Epithelial cell of prostate (primary cell): ENCODE results near the genes RPL13A and PRRG2.

DNA sequence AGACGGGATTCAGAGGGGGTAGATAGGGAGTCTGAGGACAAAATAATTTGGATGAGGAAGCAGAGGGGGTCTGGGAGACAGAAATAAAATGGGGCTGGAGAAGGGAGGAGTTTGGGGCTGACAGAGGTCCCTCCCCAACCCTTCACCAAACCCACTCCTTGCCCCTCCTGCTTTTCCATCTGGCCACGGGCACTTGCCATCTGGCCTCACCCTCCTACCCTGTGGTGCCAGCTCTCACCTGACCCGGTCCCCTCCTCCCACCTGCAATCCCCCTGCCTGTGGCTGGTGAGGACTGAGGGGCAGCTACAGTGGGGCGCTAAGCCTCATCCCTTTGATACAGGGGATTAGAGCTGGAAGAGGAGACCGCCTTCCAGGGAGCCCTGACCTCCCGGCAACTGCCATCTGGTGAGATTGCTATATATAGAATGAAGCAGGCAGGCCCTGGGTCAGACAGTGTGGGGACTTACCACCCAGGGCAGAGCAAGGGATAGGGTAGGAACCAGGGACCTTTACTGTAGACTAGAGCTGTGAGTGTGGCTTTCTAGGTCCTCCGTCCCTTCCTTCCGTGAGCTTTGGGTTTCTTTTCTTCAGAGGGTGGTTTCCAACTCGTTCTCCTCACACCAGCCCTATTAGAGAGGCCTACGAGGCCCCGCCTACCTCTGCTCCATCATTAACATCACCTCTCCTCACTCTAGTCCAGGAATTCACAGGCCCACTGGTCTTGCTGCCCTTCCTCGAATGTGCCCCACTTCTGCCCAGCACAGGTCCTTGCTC, 7.6 kb downstream of the KASH5 start:
- RRBS, result no CpG with 5 or more reads among the region's 12 CpGs

GRCh38 chr19:49409649-49410138, 13.5 kb downstream of the PTH2 start:
- RRBS, result no CpG with 5 or more reads among the region's 4 CpGs

DNA sequence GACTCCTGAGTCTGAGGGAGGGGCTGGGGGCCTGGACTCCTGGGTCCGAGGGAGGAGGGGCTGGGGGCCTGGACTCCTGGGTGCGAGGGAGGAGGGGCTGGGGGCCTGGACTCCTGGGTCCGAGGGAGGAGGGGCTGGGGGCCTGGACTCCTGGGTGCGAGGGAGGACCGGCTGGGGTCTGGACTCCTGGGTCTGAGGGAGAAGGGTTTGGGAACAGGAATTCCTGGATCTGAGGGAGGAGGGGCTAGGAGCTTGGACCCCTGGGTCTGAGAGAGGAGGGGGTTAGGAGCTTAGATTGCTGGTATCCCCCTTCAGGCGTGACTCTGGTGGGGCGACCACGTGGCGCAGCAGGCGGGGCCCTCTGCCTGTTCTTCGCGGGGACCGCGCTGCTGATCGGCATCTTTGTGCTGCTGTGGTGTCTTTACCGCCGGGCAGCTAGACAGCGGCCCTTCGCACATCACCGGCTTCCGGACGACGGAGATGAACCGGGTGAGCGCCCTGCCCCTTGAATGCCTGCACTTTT, 2.5 kb downstream of the GFY start:
- RRBS, result 2% methylated on average over 2 of the region's 25 CpGs

GRCh38 chr19:49443368-49444170, 2.2 kb upstream of the SLC17A7 start:
- RRBS, result no CpG with 5 or more reads among the region's 47 CpGs

DNA sequence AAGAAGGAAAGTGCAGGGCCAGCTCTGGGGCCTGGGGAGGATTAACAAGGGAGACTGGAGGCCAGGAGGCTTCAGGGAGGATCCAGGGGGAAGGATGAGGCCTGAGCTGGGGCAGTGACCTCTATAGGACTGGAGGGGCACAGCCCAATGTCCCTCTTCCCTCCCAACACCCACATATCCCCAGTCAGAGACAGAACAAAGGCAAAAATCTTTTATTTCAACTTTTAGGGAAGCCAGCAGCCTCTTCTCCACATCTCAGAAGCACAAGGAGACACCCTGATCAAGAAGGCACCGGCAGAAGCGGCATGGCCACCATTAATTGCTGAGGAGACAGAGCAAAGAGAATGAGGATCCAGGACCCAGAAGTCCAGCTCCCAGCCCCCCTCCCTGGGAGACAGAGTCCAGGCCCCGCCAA, 4.8 kb upstream of the SLC17A7 start:
- RRBS, result no CpG with 5 or more reads among the region's 3 CpGs

DNA sequence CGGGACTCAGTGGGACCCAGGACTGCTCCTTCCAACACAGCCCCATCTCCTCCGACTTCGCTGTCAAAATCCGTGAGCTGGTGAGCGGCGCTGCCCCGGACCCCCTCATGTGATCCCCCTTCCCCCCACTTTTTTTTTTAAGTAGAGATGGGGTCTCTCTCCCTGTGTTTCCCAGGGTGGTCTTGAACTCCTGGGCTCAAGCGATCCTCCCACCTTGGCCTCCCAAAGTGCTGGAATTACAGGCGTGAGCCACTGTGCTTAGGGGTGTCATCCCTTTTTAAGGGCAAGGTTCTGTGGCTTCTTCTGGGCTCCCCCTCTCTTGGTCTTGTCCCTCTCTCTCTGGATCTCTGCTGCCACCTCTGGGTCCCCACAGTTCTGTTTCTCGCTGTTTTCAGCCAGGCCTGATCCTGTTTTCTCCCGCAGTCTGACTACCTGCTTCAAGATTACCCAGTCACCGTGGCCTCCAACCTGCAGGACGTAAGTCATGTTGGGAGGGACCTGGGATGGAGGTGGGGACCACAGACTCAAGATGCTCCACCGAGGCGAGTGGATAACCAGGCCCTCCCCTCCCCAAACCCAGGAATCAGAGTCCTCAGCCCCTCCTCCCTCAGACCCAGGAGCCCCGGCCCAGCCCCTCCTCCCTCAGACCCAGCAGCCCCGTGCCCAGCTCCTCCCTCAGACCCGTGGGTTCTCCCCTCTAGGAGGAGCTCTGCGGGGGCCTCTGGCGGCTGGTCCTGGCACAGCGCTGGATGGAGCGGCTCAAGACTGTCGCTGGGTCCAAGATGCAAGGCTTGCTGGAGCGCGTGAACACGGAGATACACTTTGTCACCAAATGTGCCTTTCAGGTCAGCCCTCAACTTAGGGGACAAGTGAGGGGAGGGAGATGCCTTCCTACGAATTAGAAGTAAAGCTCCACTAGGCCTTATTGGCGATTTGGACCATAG, 2.0 kb downstream of the FLT3LG start:
- RRBS, result no CpG with 5 or more reads among the region's 28 CpGs

- RRBS, result 86% methylated on average over 2 of the region's 66 CpGs
Observed at GRCh38 chr19:49486904-49487811, at the start of gene RPL13A. RPL13A (plus strand) TSS chr19:49487608.

- RRBS, result no CpG with 5 or more reads among the region's 5 CpGs
Observed at GRCh38 chr19:49515680-49516255, 3.3 kb downstream of the FCGRT start.

GRCh38 chr19:49520403-49521067, 7.3 kb upstream of the RCN3 start:
- RRBS, result no CpG with 5 or more reads among the region's 11 CpGs

DNA sequence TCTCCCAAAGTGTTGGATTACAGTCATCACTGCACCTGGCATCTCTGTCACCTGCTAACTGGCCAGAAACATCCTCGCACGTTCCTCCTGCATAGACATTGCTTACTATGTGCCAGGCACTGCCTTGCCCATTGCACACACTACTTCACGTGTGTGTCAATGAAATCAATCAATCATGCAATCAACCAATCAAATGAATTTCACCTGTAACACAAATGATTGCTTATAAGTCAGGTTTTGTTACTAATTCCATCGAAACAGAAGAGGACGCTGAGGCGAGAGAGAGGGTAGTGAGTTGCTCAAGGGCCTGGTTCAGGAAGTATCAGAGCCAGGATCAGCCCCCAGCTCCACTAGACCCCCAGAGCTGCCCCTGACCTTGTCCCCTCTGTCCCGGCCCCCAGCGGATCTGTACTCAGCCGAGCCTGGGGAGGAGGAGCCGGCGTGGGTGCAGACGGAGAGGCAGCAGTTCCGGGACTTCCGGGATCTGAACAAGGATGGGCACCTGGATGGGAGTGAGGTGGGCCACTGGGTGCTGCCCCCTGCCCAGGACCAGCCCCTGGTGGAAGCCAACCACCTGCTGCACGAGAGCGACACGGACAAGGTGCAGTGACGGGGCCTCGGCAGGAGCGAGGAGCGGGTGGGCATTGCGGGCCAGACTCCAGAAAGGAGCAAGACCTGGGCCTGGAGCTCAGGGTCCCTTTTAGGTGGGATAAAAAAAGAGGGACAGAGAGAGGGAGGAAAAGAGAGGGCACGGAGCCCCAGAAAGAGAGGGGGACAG, 14.5 kb downstream of the RCN3 start:
- RRBS, result 79% methylated on average over 4 of the region's 23 CpGs

- RRBS, result no CpG with 5 or more reads among the region's 3 CpGs
Observed at GRCh38 chr19:49561383-49561719, 19.0 kb downstream of the NOSIP start.

DNA sequence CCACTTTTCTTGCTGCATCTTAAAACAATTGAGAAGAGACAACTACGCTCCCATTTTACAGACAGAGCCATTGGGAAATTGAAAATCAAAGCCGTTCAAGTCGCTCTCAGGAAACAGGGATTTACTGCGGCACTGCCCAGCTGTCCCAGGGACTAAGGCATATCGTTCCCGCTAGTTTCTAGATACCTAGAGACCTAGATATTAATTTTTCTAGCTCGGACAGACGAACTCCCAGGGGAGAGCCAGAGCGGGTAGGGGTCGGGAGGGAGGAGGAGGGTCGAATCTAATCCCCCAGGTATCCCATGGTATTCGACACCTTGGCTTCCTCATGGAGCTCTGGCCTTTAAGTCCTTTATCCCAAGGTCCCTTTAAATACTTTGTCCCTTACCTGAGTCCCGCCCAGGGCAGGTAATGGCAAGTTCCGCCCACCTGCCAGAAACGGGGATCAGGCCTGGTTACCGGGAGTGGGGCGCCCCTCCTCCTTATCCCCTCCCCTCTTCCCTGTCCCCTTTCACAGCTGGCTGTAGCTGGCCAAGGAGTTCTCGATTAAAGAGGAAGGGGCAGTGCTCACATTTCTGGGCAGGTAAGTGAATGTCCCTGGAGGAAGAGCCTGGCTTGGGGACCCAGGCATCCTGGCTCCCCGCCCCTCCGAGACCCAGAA, at the start of gene PRRG2:
TSS of gene PRRG2 (plus strand) at position 418 of the 661 bp plus-strand sequence.
- RRBS, result no CpG with 5 or more reads among the region's 20 CpGs

DNA sequence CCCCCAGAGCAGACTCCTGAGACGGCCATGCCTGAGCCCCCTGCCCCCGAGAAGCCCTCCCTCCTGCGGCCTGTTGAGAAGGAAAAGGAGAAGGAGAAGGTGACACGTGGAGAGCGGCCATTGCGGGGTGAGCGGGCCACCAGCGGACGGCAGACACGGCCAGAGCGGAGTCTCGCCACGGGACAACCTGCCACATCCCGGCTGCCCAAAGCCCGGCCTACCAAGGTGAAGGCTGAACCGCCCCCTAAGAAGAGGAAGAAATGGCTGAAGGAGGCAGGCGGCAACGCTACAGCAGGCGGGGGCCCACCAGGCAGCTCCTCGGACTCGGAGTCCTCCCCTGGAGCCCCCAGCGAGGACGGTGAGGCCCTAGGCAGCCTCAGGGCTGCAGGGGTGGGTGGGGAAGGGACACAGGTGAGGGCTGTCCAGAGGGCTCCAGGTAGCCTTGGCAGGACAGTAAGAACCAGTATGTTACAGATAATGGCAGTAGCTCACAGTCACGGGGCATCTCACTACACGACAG, 24.0 kb downstream of the RRAS start:
- RRBS, result no CpG with 5 or more reads among the region's 25 CpGs

GRCh38 chr19:49643473-49643927, 1.5 kb downstream of the SCAF1 start:
- RRBS, result no CpG with 5 or more reads among the region's 2 CpGs

- RRBS, result no CpG with 5 or more reads among the region's 5 CpGs
Observed at GRCh38 chr19:49654287-49654495, 11.5 kb downstream of the IRF3 start.

DNA sequence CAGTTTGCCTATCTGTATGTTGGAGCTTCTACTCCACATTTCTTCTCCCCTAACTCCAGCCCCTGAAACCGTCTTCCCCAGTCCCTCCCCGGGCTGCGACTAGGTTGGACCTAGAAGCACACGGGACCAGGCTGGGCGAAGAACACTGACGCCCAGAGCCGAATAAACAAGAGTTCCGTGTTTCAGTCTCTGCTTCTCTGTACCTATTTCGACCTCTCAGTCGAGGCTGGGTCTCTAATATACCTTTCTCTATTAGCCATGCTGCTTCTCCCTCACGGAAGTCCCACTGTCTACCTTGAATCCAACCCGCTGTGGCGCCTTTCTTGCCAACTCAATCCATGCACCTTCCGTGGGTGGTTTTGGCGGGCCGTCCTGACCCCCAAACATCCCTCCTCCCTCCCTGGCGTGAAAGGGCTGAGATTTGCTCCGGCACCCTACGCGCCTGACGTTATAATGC, 497 bp upstream of the CPT1C start:
- RRBS, result 0% methylated on average over 4 of the region's 21 CpGs

GRCh38 chr19:49758113-49758647, 4.9 kb downstream of the TSKS start:
- RRBS, result no CpG with 5 or more reads among the region's 7 CpGs

GRCh38 chr19:49801315-49801906, 11.7 kb downstream of the FUZ start:
- RRBS, result 39% methylated on average over 3 of the region's 34 CpGs

DNA sequence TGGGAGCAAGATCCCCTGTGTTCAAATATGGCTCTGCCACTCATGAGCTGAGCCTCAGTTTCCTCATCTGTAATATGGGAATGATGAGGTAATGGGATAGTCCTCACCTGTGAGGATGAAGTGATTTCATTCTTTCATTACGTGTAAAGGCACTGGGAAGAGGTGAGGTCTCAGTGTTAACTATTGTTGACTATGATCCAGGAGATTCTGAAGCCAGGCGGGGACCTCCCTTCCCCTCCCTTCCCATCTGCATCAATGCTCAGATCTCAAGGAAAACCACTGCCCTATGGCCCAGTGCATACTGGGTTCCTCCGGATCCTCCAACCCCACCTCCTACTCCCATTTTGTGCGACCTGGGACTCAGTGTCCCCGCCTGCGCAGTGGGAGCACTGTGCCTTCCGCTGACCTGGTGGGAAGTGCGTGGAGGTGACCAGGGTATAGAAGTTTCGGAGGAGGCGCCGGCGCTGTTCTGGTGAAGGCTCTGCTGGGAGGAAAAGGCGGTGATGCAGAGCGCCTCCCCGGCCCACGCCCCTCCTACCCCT, 5.0 kb downstream of the FUZ start:
- RRBS, result 77% methylated on average over 5 of the region's 16 CpGs

DNA sequence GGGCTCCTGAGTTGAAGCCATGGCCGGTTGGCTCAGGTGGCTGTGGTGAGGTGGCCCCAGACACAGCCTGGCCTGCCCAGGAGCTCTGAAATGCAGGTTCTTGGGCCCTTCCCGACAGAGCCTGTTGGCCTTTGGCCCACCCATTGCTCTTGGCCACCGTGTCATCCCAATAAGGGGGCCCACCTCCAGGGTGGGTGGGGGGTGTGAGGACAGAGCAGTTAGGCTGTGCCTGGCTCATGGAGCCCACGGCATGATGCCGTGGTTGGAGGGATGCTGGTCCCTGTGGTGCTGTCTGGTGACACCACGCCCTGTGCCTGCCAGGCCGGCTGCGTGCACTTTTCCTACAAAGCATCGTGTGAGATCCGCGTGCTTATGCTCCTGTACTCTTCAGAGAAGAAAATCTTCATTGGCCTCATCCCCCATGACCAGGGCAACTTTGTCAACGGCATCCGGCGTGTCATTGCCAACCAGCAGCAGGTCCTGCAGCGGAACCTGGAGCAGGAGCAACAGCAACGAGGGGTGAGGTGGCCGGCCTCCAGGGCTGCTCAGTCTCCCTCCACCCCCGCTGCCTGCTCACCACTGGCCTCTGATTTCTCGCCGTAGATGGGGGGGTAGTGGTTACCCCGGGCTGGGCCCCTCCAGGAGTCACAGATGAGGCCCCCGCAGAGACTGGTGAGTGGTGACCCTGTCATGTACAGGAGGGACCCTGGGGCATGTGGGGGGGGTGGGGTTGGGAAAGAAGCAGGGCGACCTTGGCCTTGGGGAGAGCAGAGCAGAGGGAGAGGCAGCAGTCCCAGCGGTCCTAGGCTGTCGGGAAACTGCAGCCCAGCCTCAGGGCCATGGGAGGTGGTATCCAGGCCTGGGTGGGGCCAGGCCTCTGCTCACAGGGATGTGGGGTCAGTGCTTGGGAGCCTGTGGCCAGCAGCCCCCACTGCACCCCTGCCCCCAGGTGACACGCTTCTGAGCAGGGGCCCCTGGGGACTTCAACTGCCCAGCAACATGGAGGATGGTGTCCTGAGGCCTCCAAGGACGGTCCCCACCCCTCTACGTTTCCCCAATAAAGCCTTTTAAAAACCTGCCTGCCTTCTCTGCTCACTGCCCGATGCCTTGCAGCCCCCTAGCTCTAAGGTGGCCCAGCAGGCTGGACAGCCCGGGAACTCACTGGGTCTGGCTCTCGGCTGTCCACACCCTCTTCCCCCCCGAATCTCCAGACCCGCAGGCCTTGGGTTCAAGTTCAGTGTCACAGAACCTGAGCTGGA, 7.3 kb downstream of the PNKP start:
- RRBS, result 44% methylated on average over 4 of the region's 33 CpGs